Daoy (cell line): ENCODE measurements around the genes GLO1 and KCNK17.

- RAMPAGE, long total RNA = no peak
Observed at GRCh38 chr6:37713767-37714041, 16.0 kb upstream of the MDGA1 start.

- RAMPAGE, long total RNA = no peak
Observed at GRCh38 chr6:37783186-37784330, 36.0 kb upstream of the ZFAND3 start.

DNA sequence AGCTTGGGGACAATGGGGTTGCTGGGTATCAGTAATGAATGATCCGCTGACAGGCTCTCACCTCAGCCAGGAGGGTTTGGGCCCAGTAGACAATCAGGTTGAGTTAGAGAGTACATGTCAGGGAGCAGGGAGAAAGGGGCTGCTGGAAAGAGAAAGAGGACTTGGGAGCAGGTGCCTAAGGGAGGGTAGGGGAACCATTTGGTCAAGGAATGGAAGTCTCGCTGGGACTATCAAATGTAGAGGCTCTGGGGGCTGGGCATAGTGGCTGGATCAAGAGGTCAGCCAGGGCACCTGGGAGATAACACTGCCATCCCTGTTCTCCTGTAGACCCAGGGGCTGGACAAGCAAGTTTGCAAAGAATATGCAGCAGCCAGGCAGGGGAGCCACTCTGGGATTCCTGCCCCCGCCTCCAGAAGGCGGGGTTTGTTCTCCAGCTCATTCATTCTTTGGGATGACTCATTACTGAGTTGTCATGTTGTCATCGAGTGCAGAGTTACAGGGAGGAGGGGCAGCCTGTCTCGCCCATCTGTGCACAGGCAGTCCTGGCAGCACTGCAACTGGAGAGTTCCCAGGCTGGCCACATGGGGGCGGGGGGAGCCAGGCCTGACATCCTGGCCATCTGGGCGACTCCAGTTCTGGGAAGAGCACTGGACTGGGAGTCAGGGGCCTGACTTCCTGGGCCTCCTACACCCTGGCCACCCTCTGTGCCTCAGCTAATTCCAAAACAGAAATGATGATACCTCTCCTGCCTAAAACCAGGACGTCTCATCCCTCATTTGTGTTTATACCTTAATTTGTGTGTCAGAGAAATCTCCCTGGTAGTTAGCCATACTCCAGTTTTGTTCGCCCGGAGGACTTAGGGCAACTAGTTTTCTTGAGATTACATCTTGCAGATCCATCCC is 28.2 kb upstream of the ZFAND3 start:
- RAMPAGE, long total RNA = no peak

GRCh38 chr6:37822916-37823708 is 3.6 kb downstream of the ZFAND3 start:
- RAMPAGE, long total RNA = no peak

DNA sequence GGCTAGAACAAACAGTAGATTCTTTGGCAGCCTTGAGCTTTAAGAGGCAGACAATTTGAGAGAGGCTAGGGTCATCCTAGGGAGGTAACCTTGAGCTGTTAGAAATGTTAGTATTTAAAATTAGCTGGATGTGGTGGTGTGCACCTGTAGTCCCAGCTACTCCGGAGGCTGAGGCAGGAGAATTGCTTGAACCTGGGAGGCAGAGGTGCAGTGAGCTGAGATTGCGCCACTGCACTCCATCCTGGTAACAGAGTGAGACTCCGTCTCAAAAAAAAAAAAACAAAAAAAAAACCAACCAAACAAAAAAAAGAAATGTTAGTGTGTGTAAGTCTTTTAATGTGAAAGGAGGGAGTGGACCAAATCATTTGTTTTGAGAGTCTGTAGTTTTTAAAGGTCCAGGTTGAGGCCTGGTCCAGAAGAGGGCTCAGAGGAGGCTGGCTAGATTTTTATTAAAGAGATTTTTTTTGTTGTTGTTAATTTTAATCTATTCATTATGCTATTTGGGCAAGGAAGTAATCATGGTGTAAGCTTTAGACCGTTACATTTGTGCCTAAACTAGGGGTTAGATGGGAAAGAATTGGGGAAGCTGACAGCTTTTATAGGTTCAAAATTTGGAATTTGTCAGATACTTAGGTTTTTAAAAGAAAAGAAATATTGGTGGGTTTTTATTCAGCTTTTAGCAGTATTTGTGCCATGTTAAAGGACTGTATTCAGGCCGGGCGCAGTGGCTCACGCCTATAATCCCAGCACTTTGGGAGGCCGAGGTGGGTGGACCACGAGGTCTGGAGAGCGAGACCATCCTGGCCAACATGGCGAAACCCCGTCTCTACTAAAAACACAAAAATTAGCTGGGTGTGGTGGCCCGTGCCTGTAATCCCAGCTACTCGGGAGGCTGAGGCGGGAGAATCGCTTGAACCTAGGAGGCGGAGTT is 112.0 kb downstream of the ZFAND3 start:
- RAMPAGE, long total RNA = no peak

DNA sequence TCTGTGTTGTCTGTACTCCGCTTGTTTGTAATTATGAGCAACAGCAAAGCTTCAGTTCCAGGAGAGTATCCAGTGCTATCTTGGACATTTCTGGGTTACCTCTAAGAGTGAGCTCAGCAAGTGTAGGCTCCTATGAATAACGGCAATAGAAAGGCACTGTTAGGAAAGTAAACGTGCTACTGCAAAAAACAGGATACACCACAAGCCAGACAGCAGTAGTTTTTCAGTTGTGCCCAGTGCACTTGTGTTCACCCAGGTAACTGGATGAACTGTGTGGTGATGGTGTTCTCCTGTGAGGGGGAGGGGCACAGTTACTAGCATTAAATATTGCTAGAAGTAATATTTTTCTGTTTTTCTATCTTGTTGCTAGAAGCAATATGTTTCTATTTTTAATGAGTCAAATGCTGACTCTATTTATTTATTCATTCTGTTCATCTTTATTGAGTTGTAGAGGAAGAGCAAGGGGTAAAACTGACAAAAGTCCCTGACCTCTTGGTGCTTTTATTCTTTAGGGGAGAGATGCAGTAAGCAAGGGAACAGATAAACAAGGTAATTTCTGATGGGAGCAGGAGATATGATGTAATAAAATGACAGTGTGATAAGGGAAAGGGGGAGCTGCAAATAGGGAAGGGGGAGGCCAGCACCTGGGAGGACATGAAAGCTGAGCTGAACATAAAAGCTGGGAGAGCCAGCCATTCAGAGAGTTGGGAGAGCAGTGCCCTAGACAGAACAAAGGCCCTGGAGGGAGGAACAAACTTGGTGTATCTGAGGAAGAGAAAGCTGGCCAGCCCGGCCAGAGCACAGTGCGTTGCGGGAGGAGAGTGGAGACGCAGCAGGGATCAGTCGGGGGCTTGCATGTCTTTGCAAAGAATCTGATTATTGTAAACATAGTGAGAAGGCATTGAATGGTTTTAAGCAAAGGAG is 317.8 kb downstream of the ZFAND3 start:
- RAMPAGE, long total RNA = no peak

DNA sequence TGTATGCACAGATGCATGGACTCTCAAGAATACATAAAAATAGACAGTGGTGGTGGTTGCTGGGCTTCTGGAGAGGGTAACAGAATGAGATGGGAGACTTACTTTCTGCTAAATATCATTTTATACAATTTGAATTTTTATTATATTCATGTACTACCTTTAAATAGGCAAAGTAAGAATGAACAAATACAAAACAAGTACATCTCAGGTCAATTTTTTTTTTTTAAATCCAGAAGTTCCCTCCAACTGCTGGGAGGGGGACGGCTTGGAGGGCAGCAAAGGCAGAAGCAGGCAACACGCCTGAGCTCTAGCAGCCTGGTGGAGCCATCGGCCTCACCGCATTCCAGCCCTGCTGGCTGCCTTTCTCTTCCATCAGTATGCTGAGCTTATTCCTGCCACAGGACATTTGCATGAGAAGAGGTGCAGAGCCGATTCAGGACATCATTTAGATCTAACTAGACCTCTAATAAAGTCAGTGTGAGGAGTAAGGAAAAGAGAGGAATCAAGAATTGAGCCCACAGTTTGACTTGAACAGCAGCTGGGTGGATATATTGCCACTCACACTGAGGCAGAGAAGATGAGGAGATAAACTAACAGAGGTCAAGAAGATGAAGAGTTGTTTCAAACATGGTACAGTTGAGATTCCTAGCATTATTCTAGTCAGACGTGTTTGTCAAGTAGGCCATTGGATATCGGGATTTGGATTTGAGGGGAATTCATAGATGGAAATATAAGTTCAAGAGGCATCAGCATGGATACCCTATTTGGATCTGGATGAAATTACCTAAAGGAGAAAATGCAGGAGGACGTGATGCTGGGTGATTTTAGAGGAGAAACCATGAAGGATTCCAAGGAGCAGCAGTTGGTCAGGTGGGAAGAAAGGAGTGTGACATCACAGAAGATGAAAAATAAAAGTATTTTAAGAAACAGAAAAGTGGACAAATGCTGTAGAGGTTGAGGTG is 319.0 kb downstream of the ZFAND3 start:
- RAMPAGE, long total RNA = no peak

GRCh38 chr6:38169747-38170855 is 350.6 kb downstream of the ZFAND3 start:
- RAMPAGE, long total RNA = no peak

- RAMPAGE, long total RNA = no peak
Observed at GRCh38 chr6:38506744-38507486, 132.8 kb downstream of the BTBD9 start.

GRCh38 chr6:38702361-38703506 is at the start of gene GLO1:
Gene GLO1, minus strand, starts transcription at chr6:38703145.
- RAMPAGE, long total RNA = start-site peak on the minus strand at chr6:38703073-38703130, 226 and 48 reads in 2 replicates

DNA sequence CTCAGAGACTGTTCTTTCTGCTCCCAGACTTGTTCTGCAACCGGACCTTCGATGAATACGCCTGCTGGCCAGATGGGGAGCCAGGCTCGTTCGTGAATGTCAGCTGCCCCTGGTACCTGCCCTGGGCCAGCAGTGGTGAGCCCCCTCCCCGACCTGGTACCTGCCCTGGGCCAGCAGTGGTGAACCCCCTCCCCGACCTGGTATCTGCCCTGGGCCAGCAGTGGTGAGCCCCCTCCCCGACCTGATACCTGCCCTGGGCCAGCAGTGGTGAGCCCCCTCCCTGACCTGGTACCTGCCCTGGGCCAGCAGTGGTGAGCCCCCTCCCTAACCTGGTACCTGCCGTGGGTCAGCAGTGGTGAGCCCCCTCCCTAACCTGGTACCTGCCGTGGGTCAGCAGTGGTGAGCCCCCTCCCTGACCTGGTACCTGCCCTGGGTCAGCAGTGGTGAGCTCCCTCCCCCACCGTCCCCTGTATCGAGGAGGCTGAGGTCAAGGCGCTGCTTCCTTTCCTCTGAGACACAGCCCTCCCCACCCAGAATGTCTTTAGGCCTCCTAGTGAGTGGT is 8.9 kb downstream of the GLP1R start:
- RAMPAGE, long total RNA = no peak

DNA sequence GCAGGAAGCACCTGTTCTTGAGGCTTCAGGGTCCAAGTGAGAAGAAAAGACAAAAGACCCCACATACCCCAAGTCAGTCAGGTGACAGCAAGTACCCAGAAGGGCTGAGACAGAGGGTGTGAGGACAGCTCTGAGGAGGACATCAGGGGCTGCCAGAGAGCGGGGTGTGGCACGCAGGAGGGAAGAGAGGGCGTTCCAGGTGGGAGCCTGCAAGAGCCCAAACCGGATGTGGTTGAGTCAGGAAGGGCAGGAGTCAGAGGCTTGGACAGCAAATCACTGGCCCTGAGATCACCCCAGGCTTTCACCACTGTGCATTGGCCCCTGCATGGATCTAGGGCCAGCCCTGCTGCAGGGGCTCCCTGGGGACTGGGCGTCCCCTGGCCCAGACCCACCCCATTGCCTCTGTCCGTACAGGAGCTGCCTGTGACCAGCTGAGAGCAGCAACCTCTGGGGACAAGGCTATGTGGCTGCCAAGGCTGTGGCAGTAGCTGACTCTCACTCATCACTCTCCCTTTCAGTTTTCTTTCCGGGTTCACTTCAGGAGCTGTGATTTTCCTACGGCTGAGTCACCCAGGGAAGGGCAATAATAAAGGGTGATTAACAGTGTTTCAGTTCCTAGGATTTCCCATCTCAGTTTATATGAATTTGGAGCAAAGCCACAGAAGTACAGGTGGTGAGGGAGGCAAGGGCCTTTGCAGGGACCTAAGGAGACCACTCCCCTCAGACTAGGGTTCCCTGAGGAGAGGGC is 33.9 kb downstream of the KCNK17 start:
- RAMPAGE, long total RNA = no peak

- RAMPAGE, long total RNA = no peak
Observed at GRCh38 chr6:39313718-39314829, at the start of gene KCNK17. Gene KCNK17, minus strand, starts transcription at chr6:39314419.

DNA sequence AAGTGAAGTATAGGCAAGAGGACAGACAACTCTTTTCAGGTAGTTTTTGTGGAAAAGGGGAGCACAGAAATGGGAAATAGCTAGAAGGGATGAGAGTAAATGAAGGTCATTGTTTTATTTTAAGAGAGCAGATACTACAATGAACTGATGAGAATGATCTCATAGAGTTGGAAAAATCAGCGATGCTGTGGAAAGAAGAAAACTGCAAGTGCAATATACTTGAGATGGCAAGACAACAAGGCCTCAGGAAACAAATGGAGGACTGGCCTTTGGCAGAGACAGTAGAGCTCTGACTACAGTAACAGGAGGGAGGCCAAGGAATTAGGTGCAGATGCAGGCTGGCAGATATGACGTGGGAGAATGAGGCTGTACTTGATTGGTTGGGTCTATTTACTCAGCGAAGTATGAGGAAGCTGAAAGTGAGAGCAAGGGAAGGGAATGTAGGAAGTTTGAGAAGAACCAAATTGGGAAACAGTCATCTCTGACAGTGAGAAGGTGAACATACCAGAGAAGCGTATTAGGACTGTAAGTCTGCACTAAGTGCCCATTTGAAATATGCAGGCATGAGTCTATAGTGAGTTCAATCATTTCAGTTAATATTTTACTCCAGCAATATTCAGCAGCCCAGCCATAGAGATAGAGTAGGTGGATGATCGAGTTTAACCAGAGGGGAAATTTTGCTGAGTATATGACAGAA is 40.0 kb downstream of the KIF6 start:
- RAMPAGE, long total RNA = no peak

DNA sequence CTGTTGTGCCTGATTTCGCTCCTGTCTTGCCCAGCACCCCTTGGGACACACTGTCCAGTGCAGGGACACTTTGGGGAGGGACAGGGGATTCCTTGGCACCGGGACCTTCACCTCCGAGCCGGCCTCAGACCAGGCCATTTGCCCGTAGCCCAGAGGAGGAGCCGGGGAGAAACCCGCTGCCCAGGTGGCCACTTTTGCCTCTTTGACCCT is 393 bp upstream of the DAAM2 start:
- RAMPAGE, long total RNA = no peak

DNA sequence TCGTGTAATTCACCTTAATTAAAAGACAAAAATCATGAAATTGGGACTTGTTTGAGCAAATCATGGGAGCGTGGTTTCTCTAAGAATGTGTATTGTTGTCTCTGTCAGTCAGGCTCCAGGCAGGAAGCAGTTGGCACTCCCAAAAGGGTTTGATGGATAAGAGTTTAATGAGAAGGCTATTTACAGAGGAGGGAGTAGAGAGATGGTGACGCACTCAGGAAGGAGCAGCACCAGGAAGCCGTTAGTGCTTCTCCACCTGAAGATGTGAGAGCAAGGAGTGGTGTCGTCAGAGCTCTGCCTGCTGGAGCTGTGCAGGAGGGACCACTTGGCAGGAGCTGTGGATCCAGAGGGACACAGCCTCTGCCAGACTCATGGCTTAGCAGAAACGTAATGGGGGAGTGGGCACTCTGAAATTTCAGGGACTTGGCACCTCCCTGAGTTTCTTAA is 16.7 kb downstream of the DAAM2 start:
- RAMPAGE, long total RNA = no peak

GRCh38 chr6:39855180-39855988 is 63.2 kb downstream of the DAAM2 start:
- RAMPAGE, long total RNA = no peak

- RAMPAGE, long total RNA = no peak
Observed at GRCh38 chr6:39887373-39888433, 46.6 kb downstream of the MOCS1 start.

- RAMPAGE, long total RNA = no peak
Observed at GRCh38 chr6:41053454-41054053, 552 bp downstream of the APOBEC2 start.

- RAMPAGE, long total RNA = no peak
Observed at GRCh38 chr6:41060129-41060539, 7.1 kb downstream of the APOBEC2 start.